ENCODE data around the genes SLAIN2, CWH43 and SCFD2.

DNA sequence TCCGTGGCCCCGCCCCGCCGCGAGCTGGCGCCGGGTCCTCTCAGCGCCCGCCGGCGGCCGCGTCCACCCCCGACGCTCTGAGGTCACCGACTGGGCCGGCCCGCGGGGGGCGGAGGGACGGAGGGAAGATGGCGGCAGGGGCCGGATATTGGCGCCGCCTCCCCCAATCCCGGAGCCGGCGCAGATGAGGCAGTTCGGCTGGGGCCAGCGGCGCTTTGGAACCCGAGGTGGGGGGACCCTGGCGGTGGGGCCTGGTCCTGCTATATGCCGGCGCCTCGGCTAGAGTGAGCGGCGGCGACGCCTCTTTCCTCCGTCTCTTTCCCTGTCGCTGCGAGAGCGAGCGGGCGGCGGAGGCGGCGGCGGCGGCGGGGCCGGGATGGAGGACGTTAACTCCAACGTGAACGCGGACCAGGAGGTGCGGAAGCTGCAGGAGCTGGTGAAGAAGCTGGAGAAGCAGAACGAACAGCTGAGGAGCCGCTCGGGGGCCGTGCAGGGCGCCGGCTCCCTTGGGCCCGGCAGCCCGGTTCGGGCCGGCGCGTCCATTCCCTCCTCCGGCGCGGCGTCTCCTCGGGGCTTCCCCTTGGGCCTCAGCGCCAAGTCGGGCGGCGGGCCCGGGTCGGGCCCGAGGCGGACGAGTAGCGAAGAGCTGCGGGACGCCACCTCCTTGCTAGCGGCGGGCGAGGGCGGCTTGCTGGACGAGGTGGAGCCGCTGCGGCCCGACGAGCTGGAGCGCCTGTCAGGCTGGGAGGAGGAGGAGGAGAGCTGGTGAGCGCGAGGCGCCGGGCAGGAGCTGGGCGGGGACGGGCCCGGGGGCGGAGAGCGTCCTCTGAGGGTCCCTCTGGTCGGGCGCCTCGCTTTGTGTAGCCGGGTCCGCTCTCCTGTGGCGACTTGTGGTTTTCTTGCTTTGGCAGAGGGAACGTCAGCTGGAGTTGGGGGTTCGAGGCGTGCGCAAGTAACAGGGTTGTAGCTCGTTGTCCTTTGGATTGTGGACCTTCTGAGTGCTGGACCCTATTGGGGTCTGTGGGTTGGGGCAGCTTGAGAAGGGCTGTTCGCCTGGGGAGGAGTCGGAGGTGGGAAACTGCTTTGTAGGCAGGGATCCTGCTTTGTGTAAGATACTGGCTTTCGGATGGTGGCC is at the start of gene SLAIN2:
Gene SLAIN2 (plus strand): TSS at position 166 of the 1,135 bp plus-strand sequence.
- PRO-cap, 3 experiments: peak in 3 of 3 experiments; most common plus-strand start position 112 of the sequence (in 1); most common minus-strand start position 569 of the sequence (in 2)
- RAMPAGE, long total RNA: no peak

GRCh38 chr4:48554683-48555270 is 64.7 kb downstream of the ZAR1 start:
- PRO-cap, 3 experiments: no peak in any of the 3 experiments
- RAMPAGE, long total RNA: no peak

DNA sequence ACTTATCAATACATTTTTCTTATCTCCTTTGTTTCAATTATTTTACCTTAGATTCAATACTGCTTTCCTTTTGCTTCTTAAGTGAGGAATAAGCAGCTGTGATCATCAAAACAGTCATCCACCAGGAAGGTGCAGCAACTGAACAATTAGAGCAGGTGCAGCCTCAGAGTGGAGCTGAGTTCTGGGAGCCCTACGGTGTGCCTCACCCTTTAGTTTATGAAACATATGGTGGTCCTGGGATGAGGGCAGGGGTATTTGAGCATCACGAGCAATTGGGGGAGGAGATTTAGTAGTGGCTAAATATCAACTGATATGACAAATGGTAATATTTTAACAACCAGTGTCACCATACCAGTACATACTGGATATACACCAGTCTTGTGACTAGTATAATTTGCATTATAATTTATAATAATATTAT is 110.9 kb downstream of the FRYL start:
- PRO-cap, 3 experiments: no peak in any of the 3 experiments
- RAMPAGE, long total RNA: no peak

- PRO-cap, 3 experiments: no peak in any of the 3 experiments
- RAMPAGE, long total RNA: no peak
Observed at GRCh38 chr4:48905423-48905736, 1.2 kb downstream of the OCIAD2 start.

DNA sequence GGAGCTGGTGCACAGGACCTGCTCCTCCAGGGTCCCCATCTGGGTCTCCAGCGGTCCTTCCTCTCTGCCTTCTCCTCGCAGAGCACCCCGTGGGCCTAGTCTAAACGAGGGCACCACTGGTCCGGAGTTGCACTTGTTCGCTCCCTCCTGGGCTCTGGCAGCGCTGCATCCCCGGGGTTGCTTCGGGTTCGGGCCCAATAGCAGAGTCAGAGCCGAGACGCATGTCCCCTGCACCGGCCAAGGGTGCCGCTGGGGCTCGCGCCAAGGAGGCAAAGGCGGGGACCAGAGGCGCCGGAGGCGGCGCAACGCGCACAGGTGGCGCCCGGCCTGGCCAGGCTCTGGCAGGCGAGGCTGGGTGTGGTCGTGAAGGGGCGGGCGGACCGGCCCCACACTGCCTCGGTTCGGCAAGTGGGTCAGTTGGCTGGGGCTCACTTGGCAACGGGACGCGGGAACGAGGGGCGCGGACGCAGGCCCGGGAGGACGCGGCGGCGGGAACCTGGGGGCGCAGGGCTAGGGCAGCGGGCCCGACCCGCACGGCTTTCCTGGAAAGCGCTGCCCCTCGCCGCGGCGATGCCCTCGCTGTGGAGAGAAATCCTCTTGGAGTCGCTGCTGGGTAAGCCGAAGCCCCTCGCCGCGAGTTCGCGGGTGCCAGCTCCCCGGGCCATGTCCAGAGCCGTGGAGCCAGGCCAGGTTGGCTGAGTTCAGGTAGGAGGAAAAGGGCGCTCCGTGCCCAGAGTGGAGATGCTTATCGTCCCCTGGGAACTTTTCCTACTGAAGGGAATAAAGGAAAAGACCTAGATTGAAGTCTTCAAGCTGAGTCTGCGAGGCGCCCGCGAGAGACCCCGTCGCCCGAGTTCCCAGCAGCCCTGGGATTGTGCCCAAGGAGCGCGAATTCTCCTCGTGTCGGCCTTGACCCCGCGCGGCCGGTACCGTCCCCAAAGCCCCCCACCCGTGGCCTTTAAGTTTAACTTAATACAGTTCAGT is at the start of gene CWH43:
Gene CWH43 (plus strand): TSS at position 416 of the 984 bp plus-strand sequence.
- PRO-cap, 3 experiments: peak in 2 of 3 experiments; most common minus-strand start position 638 of the sequence (in 2)
- RAMPAGE, long total RNA: no peak

DNA sequence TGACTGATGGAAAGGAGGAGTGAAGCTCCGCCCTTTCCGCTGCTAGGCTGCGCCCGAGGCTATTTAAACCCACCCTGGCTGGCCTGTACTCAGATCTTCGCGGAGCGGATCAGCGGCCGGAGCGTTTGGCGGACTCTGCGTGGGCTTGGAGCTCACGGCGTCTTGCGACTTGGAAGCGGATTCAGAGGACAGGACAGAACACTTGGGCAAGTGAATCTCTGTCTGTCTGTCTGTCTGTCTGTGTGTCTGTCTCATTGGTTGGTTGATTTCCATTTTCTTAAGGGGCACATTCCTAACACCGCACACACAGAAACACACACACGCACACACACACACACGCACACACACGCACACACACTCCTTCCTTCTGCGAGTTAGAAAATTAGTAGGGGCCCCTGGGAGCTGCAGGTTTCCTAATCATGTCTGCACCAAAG is 328.9 kb downstream of the CWH43 start:
- PRO-cap, 3 experiments: no peak in any of the 3 experiments
- RAMPAGE, long total RNA: no peak

DNA sequence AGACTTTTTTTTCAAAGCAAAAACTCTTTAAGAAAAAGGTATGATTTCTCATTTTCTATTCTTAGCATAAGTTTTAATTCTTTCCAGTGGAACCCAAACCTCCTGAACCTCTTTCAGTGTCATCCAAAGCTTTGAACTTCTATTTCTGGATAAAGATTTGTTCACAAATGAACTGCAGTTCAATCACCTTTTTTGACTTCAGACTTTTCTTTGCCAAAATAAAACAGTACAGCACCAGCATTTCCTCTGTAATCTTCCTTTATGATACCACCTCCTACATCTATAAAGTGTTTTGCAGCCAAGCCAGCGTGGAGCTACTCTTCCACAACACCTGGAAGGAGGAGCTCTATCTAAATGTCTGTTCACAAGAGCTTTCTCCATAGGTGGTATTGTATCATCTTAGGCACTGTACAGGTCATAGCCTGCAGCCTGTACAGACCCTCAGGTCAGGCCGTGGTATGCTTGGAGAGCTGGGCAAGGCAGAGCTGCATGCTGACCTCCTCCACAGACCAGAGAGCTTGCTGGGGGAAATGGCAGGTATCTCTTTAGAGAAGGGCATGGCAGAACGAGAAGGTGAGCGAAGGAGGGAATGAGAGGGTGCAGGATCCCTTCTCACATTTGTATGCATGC is 22.1 kb downstream of the DCUN1D4 start:
- PRO-cap, 3 experiments: no peak in any of the 3 experiments
- RAMPAGE, long total RNA: no peak

DNA sequence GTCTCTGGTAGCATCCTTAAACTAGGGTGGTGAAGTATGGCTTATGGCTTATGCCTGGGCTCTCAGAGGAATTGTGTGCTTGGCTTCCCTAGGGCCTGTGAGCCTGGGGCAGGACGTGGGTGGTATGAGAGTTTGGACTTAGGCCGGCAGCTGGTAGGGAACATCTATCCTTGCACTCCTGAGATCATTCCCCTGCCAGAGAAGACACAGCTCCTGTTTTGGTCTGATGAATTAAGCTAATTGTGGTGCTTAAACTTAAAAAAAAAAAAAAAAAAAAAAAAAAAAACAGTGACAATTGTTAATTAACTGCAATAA is 52.3 kb downstream of the DCUN1D4 start:
- PRO-cap, 3 experiments: no peak in any of the 3 experiments
- RAMPAGE, long total RNA: no peak

DNA sequence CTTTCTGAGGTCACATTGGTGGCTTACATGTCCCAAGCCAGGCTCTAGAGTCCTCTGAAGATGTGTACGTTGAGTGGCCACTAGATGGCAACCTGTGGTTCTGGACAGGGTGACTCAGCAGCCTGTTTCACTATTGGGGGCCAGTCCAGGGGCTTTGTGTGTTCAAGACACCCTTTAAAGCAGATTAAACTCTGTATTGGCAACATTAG is 52.9 kb downstream of the DCUN1D4 start:
- PRO-cap, 3 experiments: no peak in any of the 3 experiments
- RAMPAGE, long total RNA: no peak

GRCh38 chr4:52869080-52869718 is 7.1 kb downstream of the RASL11B start:
- PRO-cap, 3 experiments: no peak in any of the 3 experiments
- RAMPAGE, long total RNA: no peak

GRCh38 chr4:52957121-52957814 is 95.2 kb downstream of the RASL11B start:
- PRO-cap, 3 experiments: no peak in any of the 3 experiments
- RAMPAGE, long total RNA: no peak

DNA sequence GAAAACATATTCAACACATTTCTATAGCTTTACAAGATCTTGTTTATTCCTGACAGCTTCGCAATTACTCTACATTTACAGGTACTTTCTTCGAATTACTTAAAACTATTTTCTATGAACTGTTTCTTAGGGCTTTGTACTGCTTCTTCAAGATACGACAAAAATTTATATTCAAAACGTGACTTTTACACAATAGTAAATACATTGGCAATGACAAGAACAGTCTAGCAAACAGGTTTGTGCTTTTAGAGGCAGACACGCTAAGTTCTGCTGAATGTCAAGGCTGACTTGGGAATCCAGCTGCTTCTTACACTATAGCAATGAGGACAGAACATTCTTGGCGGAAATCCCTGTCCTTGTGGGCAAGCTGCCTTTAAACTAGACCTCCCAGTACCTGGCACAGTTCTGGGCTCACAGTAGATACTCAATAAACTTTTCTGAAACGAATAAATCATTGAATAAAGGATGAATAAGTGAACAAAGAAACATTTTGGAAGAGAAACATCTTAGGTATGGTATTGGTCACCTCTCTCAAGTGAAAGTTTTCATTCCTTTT is 148.2 kb downstream of the RASL11B start:
- PRO-cap, 3 experiments: no peak in any of the 3 experiments
- RAMPAGE, long total RNA: no peak

GRCh38 chr4:53365539-53366357 is at the start of gene SCFD2:
TSS of gene SCFD2 (minus strand) at chr4:53366061.
- PRO-cap, 3 experiments: peak in 3 of 3 experiments; most common plus-strand start chr4:53366222 (in 3); most common minus-strand start chr4:53366083 (in 2)
- RAMPAGE, long total RNA: no peak

GRCh38 chr4:53479123-53479556 is 101.7 kb downstream of the FIP1L1 start:
- PRO-cap, 3 experiments: no peak in any of the 3 experiments
- RAMPAGE, long total RNA: no peak

DNA sequence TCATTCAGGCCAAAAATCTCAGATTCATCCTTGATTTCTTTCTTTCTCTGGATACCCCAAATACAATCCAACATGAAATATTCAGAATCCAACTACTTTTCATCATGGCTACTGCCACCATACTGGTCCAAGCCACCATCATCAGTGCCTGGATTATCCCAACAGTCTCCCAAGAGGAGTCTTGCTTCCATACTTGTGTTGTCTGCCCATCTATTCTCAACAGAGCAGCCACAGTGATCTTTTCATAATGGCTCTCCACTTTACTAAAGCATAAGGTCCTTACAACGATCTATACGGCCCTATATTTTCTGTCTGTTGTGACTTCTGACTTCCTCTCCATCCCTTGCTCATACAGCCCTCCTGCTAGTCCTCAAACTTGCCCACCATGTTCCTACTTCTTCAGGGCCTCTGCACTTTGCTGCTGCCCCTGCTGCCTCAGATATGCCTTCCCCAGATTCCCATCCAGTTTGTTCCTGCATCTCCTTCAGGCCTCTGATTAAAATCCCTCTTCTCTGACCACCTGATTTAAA is 77.6 kb downstream of the LNX1 start:
- PRO-cap, 3 experiments: no peak in any of the 3 experiments
- RAMPAGE, long total RNA: no peak

DNA sequence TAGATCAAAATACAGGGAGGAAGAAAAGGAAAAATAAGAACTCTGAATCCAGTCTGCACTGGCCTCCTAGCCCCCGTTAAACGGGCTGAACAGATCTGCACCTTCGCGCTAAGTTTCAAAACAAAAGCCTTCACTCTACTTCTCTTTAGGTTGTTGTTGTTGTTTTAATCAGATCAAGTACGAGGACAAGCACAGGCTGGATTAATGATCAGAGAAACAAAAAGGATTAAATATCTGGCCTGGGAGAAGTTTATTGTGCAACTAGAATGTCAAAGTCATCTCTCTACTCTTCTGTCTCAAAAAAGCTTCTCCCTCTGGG is 375 bp downstream of the LNX1 start:
- PRO-cap, 3 experiments: no peak in any of the 3 experiments
- RAMPAGE, long total RNA: no peak

DNA sequence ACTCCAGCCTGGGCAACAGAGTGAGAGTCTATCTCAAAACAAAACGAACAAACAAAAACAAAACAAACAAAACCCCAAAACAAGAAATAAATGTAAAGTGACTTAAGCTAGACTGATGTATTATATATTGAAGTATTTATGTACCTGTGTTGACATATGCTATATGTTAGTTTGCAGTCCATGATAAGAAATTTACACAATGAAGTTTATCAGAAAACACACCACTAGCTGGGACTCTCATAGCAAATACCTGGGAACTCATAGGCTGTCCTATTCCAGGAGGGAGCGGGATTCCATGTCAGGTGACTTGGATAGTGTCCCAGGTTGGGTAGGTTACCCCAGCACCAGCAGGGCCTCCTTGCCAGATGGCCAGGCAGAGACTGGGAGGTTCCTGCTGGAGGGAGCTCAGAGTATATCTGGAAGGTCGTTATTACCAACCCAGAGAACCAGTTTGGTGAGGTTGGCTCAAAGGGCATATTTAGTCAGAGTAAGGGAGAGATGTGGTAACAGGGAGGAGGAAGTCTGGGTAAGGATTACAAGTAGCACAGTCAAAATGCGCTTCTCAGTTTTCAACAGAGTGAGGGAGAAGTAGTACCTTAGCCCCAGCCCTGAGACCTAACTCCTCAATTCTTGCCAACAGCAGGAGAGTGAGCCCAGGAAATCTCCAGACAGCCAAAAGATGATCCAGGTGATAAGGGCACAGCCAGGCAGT is 53.2 kb upstream of the LNX1 start:
- PRO-cap, 3 experiments: no peak in any of the 3 experiments
- RAMPAGE, long total RNA: no peak

GRCh38 chr4:53653332-53654211 is 62.3 kb upstream of the LNX1 start:
- PRO-cap, 3 experiments: no peak in any of the 3 experiments
- RAMPAGE, long total RNA: no peak

GRCh38 chr4:53702339-53703311 is 111.3 kb upstream of the LNX1 start:
- PRO-cap, 3 experiments: no peak in any of the 3 experiments
- RAMPAGE, long total RNA: no peak

DNA sequence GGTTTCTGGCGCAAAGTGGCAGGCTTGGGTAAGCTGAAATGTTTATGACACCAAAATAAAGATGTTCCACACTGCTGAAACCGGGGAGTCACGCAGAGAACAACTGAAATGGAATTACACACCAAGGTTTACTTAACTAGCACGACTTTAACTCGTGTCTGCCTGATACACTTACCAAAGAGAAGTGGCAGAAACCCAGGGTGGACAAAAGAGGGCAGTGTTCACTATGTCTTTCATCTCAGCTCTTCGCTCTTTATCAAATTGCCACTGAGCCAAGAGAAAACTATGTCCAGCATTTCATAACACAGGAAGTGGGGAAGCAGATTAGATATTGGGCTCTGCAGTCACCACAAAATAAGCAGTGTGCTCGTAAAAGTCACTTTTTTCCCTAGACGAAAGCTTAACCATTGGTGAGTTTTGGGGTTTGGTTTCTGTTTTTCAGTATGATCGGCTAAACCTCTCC is 155.8 kb downstream of the CHIC2 start:
- PRO-cap, 3 experiments: no peak in any of the 3 experiments
- RAMPAGE, long total RNA: no peak